ENCODE results near the gene TKTL2.

DNA sequence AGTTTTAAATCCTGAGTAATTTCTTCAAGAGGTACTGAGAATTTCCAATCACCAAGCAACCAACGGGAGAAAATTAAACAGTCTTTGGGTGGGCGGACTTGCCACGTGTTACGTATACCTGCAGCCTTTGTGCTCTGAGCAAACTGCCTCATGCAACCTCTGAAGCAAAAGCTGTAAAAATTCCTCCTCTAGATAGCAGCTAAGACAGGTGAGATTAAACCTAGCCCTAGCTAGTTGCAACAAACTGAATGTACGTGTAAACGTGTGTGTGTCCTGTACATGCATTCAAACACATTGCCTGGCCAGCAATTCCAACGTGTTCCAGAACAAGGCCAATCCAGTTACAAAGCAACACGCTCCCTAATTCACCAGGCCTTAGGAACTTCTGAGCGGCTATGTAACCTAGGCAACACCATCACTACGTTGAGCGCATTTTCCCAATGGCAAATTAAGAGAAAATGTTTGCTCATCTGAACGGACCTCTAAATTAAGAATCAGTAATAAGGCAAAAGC, 907 bp downstream of the PPID start:
- PRO-cap = no peak

DNA sequence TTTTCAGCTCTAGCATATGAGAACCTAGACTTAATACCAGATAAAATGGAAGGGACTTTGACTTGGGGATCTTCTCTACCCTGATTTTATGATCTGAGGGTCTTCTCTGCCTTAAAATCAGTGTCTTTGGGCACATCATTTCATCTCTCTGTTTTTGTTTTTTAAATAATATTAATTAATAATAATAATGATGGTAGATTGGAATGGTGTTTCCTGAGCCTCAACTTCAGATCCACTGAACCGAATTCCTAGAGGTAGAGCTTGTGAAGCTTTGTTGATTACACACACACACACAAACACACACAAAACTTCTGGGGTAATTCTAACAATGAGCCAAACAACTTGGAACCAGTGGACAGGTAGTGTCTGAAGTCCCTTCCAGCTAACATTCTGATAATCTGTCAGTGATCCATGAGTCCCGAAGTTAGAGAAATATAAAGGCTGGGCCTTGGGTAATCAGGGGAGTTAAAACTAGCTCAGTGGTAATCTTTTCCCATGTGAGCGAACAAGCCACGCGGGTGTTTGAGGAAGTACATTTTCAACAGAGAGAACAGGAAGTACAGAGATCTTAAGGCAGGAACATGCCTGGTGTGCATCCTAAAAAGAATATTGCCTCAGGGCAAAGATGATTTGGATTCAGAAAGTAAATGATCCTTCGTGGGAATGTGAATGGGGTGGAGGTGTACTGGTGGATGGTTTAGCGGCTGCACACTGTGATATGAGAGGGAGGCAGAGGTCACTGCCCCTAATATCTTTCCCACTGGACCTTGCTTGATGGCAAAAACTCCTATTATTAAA, 42.8 kb downstream of the FNIP2 start:
- PRO-cap = no peak

DNA sequence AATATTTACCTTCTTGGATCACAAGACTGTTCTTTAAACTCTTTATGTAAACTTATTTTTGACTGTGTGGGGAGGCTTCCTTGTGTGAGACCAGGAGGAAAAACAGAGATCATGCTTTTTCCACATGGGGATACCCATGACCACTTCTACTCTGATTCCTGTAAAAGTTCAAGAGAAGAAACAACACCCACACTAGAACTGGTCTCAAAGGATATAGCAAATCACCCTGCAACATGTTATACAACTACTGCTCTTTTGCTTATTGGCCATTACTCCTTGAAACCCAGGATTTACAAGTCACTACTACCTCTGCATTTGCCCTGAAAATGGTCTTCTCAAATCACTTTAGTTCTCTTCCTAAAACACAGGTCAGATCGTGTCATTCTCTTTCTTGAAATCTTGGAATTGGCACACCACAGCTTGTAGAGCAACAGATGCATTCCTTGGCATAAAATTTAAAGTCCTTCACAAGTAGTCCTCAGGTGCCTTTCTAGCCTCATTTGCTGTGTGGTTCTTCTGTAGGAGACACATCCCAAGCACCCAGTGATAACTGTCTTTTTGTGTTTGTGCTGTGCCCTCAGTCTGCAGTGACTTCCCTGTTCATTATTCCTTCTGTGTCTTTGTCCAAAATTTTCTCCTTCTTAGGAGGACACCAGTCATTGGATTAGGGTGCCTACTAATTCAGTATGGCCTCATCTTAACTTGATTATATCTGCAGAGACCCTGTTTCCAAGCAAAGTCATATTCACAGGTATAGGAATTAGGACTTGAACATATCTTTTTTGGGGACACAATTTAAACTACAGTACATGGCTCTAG, 51.5 kb downstream of the FNIP2 start:
- PRO-cap = no peak

DNA sequence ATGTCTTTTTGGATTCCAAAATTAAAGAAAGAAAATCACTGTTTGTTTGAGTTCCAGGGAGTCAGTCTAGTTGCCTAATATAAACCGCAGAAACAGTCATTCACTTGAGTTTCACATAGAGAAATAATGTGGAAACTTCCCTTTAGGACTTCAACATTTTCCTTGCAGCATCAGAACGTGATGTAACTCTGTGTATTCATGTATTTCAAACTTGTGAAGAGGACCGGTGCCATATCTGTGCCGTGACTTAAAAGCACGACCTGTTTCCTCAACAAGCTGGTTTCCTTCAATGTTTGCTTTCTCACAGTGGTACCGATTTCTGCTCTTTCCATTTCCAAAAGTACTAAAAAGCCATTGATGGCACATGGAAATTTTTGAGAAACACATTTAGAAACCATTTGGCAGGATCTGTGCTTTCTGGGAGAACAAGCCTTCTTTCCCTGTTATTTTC, 98.8 kb downstream of the C4orf45 start:
- PRO-cap = no peak

DNA sequence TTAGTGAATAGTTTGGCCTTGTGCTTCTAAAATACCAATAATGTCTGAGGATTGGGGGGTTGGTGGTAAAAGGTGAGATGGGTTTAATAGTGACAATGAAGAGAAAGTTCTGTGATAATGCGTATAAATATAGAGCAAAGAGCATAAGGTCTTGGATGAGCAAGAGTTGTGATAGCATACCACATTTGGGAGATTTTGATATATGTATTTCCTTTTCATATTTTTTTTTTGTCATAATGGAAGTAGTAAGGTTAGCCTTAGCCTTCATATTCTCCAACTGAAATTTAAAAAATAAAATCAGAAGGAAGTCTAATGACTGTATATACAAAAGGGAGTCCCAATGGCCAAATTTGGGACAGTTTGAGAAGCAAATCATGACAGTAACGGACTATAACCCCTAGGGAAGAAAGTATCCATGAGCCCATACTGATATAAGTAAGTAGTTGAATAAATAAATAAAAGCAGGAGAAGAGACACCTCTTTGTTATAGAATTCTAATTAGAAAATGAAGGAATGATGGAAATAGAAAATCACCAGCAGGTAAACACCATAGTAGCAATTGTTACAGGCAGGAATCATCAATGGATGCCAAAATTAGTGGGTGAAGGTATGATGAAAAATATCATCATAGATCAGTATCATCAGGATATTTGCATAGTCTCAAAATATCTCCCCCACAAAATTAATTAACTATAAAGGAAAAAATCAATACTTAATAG, 9.4 kb downstream of the RAPGEF2 start:
- PRO-cap = no peak

DNA sequence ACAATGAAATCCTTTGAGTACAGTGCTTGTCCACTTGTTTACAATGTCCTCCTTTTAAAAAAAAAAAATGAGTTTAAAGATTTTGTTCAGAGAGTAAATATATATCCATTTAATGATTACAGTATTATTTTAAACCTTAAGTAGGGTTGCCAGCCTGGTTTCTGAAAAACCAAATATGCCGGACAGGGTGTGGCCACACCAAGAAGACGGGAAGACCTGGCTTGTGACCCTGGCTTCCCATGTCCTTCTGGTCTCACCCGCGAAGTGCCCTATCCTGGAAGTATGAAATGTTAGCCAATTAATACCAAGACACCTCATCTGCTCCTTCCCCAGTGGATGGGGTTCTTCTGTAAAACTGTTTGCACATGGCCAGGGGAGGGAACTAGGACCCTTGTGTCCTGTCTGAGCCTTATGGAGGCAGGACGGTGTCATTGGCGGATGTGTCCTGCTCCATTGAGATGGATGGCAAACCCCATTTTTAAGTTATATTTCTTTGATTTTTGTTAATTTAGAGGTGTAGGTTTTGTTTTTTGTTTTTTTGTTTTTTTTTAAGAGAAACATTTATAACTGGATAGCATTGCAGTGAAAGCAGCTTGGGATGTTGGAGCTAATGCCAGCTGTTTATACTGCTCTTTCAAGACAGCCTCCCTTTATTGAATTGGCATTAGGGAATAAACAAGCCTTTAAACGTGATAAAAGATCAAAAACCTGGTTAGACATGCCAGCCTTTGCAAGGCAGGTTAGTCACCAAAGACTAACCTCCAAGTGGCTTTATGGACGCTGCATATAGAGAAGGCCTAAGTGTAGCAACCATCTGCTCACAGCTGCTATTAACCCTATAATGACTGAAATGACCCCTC, 256.0 kb downstream of the RAPGEF2 start:
- PRO-cap = no peak

- PRO-cap = no peak
Observed at GRCh38 chr4:159367081-159367561, 264.2 kb downstream of the RAPGEF2 start.

DNA sequence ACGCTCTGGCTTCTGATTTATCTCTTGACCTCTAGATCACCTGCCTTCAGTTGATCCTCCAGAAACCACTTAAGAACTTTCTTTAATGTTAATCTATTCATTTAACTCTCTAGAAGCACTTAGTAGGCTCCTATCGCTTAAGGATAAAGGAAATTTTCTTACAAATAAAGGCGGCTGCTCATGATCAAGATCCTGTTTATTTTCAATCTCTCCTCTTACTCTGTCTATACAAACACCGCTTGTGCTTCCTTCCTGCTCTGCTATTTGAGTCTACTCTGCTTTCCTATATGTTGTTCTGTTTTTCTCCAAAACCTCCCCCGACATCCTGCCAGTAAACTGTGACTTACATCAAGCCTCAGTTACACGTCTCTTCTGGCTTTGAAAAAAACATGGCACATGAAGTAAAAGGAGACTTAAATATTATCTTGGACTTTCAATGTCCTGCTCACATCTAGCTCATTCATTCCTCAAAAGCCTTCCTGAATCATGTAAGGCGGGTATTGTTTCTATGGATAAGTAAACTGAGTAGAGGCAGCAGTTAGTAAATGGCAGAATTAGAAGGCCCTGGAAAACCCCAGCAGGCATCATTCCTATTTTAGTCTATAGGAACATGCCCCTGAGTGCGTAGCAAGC, 280.0 kb downstream of the RAPGEF2 start:
- PRO-cap = no peak

- PRO-cap = no peak
Observed at GRCh38 chr4:161149539-161149938, 1014.3 kb downstream of the FSTL5 start.

- PRO-cap = no peak
Observed at GRCh38 chr4:161577796-161578260, 586.0 kb downstream of the FSTL5 start.

- PRO-cap = no peak
Observed at GRCh38 chr4:163161805-163162942, 4.5 kb downstream of the NAF1 start.

DNA sequence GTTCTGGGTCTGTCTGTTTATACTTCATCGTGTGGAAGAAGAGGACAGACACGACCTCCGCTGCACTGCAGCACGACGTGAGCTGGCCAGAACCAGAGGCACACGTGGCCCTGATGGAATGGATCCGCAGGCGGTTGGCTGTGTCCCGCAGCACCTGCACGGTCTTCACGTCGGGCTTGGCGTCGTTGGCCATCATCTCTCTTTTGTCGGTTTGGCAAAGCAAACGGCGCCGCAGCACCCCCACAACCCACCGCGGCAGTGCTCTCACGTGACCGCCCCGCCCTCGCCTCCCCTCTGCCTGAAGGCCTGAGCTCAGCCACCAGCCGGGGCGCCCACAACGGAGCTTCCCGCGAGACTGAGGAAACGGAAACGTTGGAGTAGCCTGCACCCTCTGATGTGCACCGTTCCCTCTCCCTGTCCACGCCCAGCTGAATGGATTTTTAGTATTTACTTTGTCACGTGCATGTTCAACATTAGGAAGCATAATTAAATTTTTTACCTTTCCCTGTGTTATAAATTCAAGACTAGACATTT, at the start of gene TKTL2:
Gene TKTL2, minus strand, starts transcription at position 216 of the 534 bp plus-strand sequence.
- PRO-cap = no peak

DNA sequence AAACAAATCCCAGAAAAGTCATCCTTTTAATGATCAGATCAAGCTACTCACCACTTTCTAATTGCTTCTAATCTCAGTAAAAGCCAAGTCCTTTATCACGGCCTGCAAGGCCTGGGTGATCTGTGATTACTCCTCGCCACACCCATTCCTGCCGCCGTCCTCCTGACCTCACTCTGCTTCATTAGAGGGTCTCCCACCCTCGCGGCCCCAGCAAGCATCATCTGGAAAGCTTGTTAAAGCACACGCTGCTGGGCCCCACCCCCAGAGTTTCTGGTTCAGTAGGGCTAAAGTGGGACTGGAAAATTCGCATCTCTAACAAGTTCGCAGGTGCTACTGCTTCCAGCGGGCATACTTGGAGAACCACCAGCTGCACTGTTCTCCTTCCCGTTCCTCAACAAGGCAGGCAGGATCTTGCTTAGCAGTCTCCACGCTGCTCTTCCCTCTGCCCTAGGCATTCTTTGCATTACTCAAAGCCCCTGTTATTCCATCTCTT, 949 bp upstream of the KLHL2 start:
- PRO-cap = no peak

GRCh38 chr4:165215137-165215650, 7.8 kb downstream of the KLHL2 start:
- PRO-cap = no peak

DNA sequence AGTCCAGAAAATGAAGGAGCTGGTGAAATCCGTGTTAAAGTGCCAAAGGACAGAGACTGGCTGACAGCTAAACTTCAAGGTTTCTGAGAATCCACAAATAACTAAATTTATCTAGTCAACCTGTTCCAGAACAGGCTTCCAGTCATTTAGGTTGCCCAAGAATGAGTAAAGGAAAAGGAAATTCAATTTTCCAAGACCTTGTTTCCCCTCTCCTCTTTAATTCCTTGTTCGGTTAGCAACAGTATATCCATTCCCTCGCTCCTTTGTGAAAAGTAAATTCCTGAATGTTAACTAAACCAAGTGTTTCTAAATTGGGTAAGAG, 1.0 kb downstream of the MSMO1 start:
- PRO-cap = no peak

GRCh38 chr4:165330974-165331879, 3.8 kb downstream of the MSMO1 start:
- PRO-cap = no peak

- PRO-cap = no peak
Observed at GRCh38 chr4:168283448-168283756, 35.1 kb downstream of the DDX60 start.

- PRO-cap = no peak
Observed at GRCh38 chr4:168588918-168589610, 92.2 kb downstream of the PALLD start.

GRCh38 chr4:168694331-168694596, 197.4 kb downstream of the PALLD start:
- PRO-cap = no peak

DNA sequence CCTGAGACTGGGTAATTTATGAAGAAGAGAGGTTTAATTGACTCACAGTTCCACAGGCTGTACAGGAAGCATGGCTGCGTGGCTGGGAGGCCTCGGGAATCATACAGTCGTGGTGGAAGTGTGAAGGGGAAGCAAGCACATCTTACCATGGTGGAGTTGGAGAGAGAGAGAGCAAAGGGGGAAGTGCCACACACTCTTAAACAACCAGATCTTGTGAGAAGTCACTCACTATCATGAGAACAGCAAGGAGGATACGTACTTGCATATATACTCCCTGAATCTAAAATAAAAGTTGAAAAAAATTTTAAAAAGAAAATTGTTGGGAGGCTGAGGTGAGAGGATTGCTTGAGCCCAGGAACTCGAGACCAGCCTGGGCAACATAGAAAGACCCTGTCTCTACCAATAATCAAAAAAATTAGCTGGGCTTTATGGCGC, 206.9 kb downstream of the CBR4 start:
- PRO-cap = no peak